ENCODE data around the gene LRRC17.

DNA sequence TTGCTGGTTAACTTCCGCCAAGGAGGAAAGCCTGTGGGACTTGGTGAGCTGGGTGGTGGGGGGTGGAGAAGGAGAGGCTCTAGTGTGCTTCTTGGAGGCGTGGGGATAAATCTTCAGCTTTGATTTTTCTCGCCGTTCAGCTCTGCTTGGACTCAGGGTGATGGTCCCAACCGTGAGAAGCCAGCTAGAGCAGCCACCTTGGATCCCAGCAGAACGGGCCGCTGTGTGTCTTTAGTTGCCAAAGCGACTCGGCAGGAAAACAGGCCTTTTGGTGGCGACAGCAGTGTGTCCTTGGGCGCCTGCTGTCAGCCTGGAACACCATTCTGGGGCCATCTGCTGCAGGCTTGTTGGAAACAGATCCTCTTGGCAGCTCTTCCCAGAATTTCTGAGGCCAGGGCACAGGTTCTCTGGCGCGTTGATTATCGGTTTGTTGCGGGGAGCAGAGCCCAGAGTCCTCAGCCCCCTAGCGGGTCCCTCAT is 97.5 kb downstream of the CUX1 start:
- PRO-cap, result no peak

GRCh38 chr7:101922889-101923922 is 105.8 kb downstream of the CUX1 start:
- PRO-cap, result no peak

DNA sequence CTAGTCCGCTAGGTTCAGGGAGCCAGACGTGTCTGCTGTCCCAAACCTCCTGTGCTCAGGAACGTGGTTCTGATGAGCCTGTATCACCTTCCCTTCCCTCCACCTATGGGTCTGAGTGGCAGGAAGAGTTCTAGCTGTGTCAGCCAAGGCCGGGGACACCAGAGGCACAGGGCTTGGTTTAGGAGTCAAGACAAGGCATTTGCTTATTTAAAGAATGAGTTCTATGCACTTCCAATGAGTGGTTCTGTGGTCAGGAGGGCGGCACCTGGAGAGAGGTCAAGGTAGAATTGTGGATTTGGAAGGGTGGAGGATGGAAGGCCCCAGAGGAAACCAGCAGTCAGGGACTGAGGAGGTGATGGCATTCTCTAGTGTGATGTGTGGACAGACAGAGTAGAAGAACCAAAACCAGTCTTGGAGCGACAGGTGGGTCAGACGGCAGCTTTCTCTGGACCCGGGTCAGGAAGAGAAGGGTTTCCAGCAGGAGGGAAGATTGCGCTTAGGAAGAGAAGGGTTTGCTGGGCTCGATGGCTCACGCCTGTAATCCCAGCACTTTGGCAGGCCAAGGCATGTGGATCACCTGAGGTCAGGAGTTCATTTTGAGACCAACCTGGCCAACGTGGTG is 128.4 kb downstream of the CUX1 start:
- PRO-cap, result no peak

- PRO-cap, result no peak
These were observed 168.8 kb downstream of the CUX1 start for GRCh38 chr7:101986366-101986567.

GRCh38 chr7:102008861-102009510 is 191.6 kb downstream of the CUX1 start:
- PRO-cap, result no peak

DNA sequence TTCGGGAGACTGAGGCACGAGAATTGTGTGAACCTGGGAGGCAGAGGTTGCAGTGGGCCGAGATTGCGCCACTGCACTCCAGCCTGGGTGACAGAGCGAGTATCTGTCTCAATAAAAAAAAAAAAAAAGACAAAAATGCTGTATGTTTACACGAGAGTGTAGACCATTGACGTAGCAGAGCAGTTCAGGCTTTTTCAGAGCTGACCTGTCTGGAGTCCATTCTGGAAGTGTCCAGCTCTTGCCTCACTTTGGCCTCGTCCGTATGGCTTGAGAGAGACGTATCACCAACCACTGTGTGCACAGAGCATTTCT is 184.9 kb upstream of the SH2B2 start:
- PRO-cap, result no peak

GRCh38 chr7:102233957-102234673 is 52.6 kb upstream of the SH2B2 start:
- PRO-cap, result no peak

- PRO-cap, result no peak
These were observed 14.0 kb downstream of the SH2B2 start for GRCh38 chr7:102300446-102301341.

- PRO-cap, result no peak
These were observed 19.0 kb downstream of the SH2B2 start for GRCh38 chr7:102305427-102306230.

GRCh38 chr7:102390053-102390507 is 6.1 kb upstream of the PRKRIP1 start:
- PRO-cap, result no peak

- PRO-cap, result no peak
These were observed 9.3 kb upstream of the ORAI2 start for GRCh38 chr7:102423922-102424630.

DNA sequence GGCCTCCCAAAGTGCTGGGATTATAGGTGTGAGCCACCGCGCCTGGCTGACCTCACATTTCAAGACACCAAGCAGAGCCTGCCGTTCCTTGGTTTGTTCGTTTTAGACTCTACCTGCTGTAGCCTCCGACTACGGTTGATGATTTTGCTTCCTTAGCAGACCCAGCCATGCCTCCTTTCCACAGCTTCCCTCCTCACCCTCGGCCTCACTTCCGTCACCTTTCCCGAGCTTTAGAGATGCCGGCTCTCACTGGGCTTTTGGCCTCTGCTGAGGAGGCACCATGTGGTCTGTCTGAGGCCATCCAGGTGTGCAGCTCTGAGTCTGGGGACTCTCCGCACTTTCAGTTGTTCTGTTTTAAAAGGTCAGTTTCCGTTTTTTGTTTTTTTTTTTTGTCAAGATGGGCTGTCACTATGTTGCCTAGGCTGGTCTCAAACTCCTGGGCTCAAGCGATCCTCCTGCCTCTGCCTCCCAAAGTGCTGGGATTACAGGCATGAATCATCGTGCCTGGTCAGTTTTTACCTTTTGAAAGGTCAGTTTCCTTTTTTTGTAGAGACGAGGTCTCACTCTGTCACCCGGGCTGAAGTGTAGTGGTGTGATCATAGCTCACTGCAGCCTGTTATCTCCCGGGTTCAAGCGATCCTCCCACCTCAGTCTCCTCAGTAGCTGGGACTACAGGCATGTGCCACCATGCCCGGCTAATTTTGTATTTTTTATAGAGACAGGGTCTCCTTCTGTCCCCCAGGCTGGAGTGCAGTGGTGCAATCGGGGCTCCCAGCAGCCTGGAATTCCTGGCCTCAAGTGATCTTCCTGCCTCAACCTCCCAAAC is 11.8 kb downstream of the ORAI2 start:
- PRO-cap, result no peak

GRCh38 chr7:102612058-102612336 is 4.6 kb downstream of the RASA4 start:
- PRO-cap, result no peak

GRCh38 chr7:102912599-102913456 is at the start of gene LRRC17:
TSS of gene LRRC17 (plus strand) at chr7:102913000.
- PRO-cap, result no peak

GRCh38 chr7:102913457-102913940 is 699 bp downstream of the LRRC17 start:
- PRO-cap, result no peak

- PRO-cap, result no peak
These were observed 21.5 kb downstream of the LRRC17 start for GRCh38 chr7:102934299-102934737.

DNA sequence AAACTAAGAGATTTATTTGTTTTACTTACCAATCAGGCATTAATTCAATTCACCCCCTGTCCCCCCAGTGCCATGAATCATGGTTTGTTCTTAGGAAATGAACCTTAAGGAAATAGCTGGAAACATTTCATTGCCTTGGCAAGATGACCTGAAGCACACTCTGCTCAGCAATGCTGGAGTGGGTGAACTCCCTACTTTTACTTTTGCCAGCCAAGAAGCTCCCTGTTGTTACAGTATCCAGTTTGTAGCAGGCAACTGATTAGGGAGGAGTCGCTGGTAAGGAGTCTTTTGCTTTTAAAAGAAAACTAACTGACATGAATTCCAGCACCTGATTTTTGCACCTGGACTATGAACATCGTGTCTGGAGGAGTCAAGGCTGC is 13.7 kb upstream of the NAPEPLD start:
- PRO-cap, result no peak

- PRO-cap, result no peak
These were observed 8.9 kb downstream of the RELN start for GRCh38 chr7:103980421-103981109.

DNA sequence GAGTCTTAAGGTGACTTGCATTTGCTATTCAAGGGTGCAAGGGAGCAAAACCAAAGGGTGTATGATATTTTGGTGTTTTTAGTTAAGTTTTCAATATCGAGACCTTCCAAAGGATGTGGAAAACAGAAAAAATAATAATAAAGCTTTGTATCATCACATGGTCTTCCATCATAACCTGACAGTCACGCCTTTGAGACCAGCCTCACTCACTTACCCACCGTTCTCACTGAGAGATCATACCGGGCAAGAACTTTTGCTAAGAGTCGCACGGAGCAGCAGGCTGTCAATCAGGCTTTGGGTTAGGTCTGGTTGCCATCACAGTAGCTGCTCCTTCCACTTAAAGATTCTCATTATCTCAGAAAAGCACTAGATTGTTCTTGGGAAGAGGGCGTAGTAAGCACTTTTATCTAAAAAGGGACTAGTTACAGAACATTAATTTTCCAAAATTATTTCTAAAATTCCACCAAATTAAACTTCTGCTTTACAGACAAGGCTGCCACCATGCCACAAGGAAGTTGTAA is 2.0 kb downstream of the RELN start:
- PRO-cap, result no peak

DNA sequence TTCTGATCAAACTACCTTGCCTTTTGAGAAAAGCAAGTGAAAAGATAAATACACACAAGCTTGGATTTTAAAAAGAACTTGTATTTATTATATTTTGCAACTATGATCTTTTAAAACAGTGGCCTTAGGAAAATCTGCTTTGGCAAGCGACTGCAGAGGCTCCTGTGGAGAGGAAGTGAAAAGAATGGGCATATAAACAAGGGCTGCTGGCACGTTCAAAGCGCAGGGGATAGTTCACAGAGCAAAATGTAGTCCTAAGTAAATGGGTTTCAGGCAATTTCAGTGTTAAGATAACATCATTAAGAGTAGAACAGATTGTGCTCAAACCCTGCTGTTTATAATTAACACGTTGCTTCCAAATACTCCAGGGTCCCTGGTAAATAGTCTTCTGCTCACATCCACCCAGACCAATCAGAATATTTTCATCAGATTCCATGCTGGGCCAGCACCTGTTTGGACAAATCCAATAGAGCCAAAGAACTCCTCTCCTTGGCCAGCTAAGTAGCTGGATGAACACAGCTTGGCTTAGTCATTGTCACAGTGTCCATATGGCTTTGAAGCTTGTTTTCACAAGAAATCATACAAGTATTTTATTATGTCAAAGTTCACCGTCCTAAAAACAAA is 81.4 kb downstream of the ORC5 start:
- PRO-cap, result no peak